Temporal lobe (tissue), 2 donors: ENCODE data around the genes CNPY4, TRAPPC14 and SPDYE3.

GRCh38 chr7:99409598-99410301 lies 981 bp downstream of the BUD31 start:
- RAMPAGE, long total RNA: no peak

DNA sequence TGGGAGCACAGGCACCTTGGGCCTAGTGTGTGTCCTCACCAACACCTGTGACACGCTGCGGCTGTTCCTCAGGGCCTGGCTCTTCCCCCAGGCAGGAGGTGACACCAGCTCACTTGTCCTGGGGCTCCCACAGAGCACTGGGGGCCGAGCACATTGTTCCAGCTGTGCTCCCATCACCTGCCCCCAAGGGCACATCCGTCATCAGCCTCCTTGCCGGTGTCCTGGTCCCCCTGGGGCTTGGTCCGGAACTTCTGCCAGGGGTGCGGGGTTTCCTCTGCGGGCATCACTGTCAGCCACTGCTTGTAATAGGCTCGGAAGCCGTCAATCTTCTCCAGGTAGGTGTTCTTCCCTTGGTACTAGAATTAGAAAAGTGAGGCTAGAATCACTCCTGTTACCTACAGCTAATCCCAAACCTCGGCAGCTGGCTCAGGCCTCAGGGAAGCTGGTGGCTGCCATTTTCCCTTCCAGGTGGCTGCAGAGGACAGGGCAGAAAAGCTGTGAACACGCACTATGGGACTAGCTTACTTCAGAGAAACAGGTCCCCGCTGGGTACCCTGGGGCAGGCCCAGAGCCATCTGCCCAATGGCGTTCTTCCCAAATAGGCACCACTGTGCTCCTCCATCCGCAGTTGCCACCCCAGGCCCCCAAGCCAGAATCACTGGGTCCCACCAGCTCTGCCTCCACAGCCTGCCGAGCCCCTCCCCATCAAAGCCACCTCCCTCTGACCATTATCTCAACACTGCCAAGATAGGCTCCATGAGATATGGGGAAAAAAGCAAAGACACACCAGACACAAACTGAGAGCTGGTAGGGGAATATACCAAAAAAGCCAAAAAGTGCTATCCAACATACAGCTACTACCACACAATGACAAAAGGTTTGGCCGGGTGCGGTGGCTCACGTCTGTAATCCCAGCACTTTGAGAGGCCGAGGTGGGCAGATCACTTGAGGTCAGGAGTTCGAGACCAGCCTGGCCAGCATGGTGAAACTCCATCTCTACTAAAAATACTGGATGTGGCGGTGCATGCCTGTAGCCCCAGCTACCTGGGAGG lies 11.4 kb downstream of the BUD31 start:
- RAMPAGE, long total RNA: no peak

GRCh38 chr7:99525630-99526429 lies 21.4 kb downstream of the ZKSCAN5 start:
- RAMPAGE, long total RNA: no peak

GRCh38 chr7:99666684-99667197 lies 13.1 kb downstream of the CYP3A5 start:
- RAMPAGE, long total RNA: no peak

DNA sequence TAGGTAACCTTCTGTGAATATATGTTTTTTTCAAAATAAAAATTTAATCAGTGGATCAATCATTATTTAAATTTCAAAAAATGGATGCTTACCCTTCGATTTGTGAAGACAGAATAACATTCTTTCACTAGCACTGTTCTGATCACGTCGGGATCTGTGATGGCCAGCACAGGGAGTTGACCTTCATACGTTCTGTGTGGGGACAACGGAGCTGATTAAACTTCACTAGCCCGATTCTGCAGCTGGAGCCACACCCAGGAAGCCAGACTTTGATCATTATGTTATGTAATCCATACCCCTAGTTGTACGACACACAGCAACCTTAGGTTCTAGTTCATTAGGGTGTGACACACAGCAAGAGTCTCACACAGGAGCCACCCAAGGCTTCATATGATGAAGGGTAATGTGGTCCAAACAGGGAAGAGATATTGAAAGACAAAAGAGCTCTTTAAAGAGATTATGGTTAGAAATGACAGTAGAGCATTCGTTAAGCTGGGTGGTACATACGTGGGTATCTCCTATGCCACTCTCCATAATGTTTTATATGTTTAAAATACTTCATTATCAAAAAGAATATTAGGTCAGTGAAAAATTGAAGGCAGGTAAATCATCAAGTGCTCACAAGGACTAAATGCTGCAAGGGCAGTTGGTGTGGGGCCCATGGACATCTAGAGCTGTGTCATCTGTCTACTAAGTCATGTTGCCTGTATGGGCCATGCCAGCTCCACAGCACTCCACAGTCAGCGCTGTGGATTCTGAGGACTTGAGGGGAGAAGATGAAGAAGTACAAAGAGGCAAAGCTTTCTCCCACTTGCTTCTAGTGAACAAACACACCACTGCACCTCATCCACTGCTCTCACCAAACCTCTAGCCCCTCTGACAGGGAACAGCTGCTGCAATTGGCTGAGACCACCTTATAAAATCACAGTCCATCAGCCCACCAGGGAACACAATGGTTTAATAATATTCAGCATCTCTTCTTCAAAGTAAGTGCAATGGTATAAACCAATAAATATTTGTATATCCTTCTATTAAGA lies 7.0 kb downstream of the CYP3A5 start:
- RAMPAGE, long total RNA: no peak

DNA sequence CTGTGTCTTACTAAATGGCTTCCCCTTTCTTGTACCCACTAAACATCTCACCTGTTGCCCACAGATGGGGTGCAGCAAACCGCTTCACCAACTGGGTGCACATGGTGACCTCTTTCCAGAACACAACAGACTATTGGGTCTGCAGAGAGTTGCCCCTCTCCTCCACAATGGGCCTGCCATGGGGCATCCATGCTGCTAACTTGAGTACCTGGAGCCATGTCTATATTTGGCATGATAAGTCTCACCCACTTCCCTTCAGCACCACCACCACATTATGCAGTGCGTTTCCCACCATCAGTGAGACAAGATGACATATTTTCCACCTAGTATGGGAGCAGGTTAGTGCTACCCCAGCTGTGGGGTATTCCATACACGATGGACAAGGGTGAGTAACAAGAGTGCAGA lies 21.0 kb upstream of the OR2AE1 start:
- RAMPAGE, long total RNA: no peak

DNA sequence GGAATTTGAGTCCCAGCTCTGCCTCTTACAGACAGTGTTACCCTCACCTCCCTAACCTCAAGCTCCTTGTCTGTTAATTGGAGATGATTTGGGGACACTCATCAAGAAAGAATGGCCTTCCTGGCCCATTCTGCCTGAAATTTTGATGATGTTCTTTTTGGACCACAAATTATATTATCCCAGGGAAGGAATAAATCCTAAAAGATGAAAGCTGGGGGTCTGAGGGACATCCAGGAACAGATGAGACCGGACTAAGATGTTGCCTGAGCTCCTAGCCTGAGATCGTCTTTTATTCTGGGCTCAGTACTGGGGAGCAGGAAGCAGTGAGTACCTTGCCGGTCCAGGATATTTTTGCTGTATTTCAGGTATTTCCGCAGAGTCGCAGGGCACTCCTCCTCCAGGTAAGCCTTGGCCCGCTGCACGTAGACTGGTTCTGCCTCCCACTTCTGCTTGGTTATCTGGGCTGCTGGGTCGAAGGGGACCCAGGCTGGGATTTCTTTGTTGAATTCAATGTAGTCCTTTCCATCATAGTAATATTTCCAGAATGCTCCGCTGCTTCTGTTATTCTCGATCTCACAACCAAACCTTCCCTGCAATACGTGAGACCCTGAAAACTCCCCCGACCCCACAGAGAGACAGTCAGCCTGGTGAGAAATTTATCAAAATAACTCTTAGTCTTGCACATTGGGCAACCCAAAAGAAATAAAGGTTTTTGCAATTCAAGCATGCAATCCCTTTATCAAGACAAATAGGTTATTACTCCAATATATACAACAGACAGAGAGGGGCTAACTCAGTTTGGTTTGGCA lies 7.8 kb downstream of the AZGP1 start:
- RAMPAGE, long total RNA: no peak

DNA sequence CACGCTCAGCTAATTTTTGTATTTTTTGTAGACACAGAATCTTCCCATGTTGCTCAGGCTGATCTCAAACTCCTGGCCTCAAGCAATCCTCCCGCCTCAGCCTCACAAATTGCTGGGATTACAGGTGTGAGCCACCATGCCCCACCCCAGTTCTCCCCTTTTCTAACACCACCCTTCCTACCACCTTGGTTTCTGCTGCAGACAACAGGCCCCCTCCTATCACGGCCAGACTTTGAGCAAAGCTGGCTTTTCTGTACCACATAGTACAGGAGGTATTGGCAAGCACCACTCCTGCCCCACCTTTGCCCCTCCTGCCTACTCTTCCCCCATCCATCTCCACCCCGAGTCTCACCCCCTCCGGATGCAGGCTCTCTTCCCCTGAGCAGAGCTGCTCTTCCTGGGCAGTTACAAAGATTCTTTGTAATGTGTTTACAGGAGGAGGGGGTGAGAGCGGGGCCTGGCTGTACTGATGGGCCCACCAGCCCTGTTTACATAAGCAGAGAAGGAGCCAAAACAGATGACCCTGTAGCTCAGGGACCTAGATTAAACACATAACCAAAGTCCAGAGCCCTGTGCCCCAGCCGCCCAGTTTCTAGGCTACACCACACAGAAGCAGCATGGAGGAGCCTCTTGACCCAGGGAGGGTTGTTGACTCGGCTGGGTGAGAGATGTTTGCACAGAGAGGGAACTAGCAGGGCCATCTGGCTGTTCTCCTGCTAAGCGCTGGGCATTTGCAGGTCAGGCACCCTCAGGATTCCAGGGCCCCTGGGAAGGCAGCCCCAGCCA lies 11.7 kb upstream of the ZKSCAN1 start:
- RAMPAGE, long total RNA: no peak

GRCh38 chr7:100016619-100017007 lies 1.2 kb downstream of the ZKSCAN1 start:
- RAMPAGE, long total RNA: no peak

GRCh38 chr7:100023272-100024001 lies 8.0 kb downstream of the ZKSCAN1 start:
- RAMPAGE, long total RNA: no peak

DNA sequence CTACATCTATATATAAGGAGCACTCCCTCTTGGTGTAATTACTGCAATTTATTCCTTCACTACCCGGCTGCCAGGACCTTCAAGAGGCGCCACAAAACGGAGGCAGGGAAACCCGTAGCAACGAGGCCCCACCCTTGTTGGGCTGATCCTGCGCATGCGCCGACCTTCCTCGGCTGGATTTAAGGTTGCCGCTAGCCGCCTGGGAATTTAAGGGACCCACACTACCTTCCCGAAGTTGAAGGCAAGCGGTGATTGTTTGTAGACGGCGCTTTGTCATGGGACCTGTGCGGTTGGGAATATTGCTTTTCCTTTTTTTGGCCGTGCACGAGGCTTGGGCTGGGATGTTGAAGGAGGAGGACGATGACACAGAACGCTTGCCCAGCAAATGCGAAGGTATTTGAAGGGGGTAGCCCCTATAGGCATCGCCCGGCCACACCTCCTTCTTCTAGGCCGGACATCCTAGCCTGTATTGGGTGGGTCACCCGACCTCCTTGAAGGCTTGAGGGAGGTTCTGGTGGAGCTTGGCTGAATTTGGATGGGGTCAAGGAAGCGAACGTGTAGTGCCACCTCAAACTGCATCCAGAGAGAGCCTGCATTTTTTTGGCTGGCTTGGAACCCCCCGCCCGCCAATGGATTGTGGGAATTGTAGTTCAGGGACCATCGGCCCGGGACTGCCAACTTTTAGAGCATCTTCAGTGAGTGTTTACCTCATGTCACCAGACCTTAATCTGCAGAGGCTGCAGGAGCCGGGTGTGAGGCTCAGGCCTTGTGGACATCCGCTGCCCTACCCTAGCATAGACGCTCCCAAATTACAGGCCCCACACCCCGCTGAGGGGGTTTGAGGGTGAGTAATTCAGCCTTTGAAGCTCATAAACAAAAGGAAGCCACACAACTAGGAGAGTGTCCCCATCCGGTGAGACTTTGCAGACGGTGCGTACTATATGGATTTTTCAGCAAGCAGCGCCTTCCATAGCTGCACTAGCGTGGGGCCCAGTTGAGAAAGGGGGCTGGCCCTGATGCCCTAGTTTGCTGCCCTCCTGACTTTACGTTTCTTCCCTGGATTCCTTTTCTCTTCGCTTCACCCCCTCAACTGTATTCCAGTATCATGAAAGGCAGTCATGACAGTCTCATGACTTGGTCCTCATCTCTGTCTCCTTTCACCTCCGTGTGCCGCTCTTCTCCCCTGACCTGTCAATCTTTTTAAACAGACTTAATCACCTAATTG lies at the start of gene CNPY4:
Gene CNPY4, plus strand, starts transcription at position 165 of the 1,225 bp plus-strand sequence.
- RAMPAGE, long total RNA: no peak

DNA sequence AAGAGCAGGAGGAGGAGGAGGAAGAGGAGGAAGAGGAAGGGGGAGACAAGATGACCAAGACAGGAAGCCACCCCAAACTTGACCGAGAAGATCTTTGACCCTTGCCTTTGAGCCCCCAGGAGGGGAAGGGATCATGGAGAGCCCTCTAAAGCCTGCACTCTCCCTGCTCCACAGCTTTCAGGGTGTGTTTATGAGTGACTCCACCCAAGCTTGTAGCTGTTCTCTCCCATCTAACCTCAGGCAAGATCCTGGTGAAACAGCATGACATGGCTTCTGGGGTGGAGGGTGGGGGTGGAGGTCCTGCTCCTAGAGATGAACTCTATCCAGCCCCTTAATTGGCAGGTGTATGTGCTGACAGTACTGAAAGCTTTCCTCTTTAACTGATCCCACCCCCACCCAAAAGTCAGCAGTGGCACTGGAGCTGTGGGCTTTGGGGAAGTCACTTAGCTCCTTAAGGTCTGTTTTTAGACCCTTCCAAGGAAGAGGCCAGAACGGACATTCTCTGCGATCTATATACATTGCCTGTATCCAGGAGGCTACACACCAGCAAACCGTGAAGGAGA lies 1.9 kb upstream of the MBLAC1 start:
- RAMPAGE, long total RNA: no peak

- RAMPAGE, long total RNA: no peak
Measured at GRCh38 chr7:100130682-100131426, 4.1 kb downstream of the MBLAC1 start.

GRCh38 chr7:100158590-100159158 lies at the start of gene TRAPPC14:
Gene TRAPPC14 (minus strand): TSS chr7:100158723.
- RAMPAGE, long total RNA: no peak

DNA sequence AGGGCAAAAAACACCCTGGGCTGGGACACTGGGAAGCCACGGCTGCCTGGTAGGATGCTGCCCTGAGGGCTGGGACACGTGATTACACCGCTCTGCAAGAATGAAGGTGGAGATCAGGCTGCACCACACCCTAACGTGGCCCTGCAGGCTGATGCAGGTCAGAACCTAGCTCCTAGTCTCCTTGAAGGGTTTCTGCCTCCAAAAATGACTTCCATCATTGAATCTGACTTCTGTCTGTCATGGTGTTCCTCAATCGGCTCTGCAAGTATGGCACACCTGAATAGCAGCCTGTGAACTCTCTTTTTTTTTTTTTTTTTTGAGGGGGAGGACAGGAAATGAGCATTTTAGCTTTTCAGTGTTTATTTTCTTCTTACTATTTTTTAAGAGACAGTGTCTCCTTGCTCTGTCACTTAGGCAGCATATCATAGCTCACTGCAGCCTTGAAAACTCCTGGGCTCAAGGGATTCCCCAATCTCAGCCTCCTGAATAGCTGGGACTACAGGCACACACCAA lies 4.7 kb upstream of the TRAPPC14 start:
- RAMPAGE, long total RNA: no peak

GRCh38 chr7:100169463-100169662 lies 946 bp upstream of the GAL3ST4 start:
- RAMPAGE, long total RNA: no peak

- RAMPAGE, long total RNA: no peak
Measured at GRCh38 chr7:100210096-100211105, 9.3 kb upstream of the PVRIG start.

GRCh38 chr7:100307548-100307798 lies at the start of gene SPDYE3:
Gene SPDYE3 (plus strand): TSS chr7:100307702.
- RAMPAGE, long total RNA: no peak

DNA sequence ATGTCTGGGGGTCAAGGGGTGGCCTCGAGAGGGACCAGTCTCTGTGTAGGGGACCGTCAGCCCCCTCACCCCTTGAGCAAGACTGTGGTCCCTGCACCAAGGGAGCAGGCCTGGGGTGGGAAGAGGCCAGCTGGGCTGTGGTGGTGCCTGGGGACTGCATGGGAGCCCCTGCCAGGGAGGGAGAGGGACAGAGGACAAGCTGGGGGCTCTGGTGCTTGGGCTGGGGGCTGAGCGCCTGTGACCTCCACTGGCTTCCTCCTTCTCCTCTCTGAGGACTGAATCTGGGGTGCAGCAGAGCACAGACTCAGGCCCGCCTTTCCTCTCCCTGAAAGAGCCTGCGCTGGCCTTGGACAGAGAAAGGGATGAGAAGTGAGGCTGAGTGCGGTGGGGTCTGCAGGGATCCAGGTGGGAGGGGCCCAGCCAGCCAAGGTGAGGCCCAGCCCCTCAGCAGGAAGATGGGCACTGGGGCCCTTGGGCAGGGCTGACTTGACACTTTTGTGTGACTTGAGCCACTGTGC lies 691 bp upstream of the PILRB start:
- RAMPAGE, long total RNA: no peak

GRCh38 chr7:100383944-100384273 lies 10.6 kb downstream of the PILRA start:
- RAMPAGE, long total RNA: no peak